Rectum (tissue), 1 donor: ENCODE results near the genes CHST10, TBC1D8 and RFX8.

DNA sequence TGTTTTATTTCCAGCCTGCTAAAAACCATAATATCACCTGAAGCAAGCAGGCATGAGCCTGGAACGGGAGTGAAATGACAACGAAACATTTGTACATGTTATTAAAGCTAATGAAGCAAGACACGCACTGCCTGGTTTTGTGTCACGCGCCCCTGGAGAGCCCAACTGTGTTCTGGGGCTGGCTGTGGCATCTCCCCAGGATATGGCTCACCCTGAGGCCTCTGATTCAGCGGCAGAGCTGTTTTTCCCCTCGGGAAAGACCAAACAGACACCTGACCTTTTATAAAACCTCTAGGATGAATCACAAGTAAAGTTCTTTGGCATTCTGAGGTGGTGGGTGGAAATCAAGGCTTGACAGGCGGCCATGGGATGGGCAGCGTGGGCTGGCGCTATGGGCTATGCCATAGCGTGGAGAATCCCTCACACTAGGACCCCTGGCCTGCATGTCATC lies 262.2 kb downstream of the AFF3 start:
- PRO-cap: no peak

DNA sequence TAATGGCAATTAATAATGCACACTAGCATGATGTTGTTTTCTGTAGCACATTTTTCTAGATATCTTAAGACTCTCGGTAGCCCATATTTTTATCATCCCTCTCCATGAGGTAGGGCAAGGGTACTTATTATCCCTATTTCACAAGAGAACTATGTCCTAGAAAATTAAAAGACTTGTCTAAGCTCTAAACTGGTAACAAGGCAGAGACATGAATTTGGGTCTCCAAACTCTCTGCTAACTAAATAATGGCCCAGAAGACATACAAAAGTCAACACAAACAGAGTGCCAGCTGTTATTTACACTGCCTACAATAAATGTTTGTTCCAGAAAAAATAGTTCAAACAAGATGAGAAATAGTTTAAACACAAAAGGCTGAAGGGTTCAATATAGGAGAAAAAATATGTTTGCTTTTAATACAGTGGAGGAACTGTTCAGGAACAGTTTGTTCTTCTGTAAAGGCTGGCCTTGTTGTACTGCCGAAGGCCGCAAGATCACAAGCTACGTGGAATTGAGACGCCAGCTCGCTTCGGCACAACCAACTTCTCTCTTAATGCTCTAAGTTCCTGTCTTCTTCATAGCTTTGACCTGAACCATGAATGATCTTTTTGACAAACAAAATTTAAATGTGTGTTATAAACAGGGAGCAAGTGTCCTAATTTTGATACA lies 74.6 kb downstream of the AFF3 start:
- PRO-cap: unidirectional peak, plus-strand start at position 496 of the sequence

- PRO-cap: no peak
Observed at GRCh38 chr2:100192242-100192884, 50.0 kb upstream of the AFF3 start.

- PRO-cap: no peak
Observed at GRCh38 chr2:100243309-100243509, 79.1 kb downstream of the LONRF2 start.

DNA sequence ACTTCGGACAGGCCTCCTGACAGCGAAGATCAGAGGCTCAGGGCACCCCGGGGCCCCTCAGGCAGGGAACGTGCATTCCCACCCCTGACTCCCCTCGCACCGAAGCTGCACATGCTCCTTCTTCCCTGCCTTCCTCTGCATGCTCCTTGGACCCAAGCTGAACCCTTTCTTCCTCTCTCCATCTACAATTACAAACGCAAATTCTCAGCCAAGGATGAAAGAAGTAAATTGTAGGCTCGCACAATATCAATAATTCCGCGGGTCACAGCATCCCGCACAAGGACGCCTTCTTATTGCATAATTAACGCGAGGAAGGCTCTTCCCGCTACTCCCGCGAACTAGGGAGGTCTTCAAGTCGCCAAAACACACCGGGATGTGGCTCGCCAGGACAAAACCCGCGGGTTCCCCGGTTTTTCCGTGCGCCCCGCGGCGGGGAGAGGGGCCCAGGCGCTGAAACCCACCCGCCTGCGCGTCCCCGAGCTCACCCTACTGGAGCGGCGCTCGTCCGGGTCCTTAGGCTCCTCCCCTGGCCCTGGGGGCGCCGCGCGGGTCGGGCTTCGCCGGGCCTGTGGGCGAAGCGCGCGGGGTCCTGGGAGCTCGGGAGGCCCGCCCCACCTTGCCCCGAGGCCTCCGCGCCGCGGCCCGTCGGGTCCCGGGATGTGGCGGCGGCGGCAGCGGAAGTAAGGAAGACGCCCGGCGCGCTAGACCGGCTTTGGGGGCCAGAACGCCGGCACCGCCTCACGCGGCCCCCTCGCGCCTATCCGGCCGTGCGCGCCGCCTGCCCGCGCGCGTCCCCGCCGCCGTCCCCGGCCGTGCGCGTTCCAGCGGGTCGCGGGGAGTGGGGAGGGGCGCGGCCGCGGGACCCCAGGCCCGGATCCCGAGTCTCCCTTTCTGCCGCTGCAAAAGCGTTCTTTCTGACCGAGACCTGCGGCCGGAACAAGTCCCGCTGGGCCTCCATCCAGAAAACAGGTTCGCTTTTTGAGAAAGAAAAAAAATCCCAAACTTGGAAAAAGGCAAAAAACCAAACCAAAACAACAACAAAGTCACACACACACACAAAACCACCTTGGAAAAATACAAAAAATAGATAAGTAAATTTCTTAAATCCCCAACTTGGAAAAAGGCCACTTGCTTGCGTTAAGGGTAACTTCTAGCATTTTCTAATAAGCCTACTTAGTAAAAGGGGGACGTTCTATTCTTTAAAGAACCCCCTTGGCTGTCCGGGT lies at the start of gene CHST10:
Gene CHST10 (minus strand): TSS at position 780 of the 1,226 bp plus-strand sequence.
- PRO-cap: bidirectional peak, plus-strand start at position 648 of the sequence, minus-strand start at position 488 of the sequence

- PRO-cap: unidirectional peak, plus-strand start at chr2:100818562; unidirectional peak, plus-strand start at chr2:100818737
Observed at GRCh38 chr2:100818440-100818921, 1.5 kb upstream of the NPAS2 start.

DNA sequence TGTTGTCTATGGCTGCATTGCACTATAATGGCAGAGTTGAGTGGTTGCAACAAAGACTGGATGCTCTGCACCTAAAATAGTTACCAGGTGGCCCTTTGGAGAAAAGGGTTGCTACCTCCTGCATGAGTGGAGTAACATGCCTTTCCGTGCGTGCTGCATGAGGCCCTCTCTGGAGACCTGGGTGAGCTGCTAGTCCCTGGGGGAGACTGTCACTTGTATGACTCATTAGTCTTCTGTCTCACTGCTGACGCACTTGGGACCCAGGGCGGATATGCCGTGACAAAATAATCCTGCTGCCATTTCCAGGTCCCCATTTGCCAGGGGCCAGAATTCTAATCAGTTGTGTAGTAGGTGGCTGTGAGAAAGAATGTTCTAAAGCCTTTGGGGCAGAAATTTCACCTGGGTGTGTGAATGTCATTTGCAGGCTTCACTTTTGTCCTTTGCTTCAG lies 73.9 kb downstream of the NPAS2 start:
- PRO-cap: no peak

GRCh38 chr2:100957939-100958520 lies 44.1 kb upstream of the RPL31 start:
- PRO-cap: no peak

- PRO-cap: bidirectional peak, plus-strand start at chr2:101065104, minus-strand start at chr2:101064962
Observed at GRCh38 chr2:101064844-101065892, 63.1 kb downstream of the RPL31 start.

DNA sequence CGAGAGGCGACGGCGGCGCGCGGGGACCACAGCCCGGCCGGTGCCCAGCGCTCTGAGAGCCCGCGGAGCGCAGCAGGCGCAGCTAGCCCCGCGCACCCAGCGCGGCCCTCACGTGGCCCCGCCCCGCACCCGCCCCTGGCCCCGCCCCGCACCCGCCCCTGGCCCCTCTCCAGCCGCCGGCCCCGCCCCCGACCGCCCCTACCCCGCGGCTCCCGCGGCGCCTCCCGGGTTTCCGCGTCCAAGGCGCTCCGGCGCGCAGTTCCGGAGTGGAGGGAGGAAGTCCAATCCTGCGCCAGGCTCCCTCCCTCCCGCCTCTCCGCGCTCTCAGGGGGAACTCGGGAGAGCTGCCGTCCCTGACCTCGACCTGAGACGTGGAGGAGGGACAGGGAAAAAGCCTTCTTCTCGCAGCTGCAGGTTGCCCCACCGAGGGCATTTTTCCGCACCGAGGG lies at the start of gene TBC1D8:
Gene TBC1D8 (minus strand): TSS at position 54 of the 449 bp plus-strand sequence.
- PRO-cap: bidirectional peak, plus-strand start at position 227 of the sequence, minus-strand start at position 110 of the sequence

DNA sequence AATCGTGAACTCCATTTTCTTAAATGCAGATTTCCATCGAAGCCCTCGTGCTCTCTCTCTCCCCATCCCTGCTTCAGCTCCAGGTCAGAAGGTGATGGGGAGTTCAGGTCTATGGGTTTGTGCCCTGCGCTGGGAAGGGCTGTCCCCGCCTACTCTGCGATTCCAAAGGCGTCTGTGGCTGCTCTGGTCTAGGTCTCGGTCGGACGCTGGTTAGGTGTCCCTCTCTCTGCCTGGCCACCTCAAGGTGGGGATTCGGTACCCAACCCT lies 856 bp downstream of the CREG2 start:
- PRO-cap: no peak

DNA sequence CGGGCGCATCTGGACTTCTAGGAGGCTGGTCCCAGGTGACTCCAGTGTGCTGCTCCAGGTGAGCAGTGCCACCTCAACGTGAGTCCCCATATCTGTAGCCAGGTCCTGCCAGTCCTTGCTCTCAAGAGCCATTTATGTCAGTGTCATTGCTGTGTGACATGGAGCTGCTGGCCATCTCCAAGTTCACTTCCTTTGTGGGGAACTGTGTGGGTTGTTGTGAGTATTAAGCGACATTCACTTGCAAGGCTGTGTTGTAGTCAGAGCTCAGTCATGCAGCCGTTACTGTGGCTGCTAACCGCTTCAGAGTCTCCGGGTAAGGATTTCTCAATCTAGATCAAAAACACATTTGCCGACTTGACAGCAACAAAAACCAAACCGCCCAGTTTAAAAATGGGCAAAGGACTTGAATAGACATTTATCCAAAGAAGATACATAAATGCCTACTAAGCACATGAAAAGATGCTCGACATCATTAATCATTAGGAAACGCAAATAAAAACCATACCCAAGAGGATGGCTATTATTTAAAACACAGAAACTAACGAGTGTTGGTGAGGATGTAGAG lies at the start of gene RFX8:
Gene RFX8 (minus strand): TSS at position 196 of the 565 bp plus-strand sequence.
- PRO-cap: unidirectional peak, plus-strand start at position 98 of the sequence; unidirectional peak, minus-strand start at position 194 of the sequence

DNA sequence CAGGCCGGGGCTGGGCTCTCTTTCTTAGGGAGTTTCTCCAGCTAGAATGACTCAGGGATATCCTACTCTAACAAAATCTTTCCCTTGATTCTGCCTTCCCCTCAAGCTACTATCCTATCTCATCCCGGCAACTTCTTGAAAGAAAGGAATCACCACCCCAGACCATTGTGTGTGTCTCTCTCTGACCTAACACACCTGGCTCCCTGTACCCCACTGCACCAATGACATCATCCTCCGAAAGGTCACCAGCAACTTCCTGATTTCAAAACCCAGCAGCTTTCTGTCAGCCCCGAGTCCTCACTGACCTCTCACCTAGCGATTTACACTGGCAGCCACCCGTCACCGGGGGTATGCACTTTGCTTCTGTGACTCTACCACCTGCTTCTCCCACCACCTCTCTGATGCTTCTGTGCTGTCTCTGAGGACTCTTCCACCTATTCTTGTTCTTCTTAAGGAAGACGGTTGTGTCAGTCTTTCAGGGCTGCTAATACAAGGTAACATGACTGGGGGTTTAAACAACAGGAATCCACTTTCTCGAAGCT lies 72.0 kb upstream of the MAP4K4 start:
- PRO-cap: no peak

DNA sequence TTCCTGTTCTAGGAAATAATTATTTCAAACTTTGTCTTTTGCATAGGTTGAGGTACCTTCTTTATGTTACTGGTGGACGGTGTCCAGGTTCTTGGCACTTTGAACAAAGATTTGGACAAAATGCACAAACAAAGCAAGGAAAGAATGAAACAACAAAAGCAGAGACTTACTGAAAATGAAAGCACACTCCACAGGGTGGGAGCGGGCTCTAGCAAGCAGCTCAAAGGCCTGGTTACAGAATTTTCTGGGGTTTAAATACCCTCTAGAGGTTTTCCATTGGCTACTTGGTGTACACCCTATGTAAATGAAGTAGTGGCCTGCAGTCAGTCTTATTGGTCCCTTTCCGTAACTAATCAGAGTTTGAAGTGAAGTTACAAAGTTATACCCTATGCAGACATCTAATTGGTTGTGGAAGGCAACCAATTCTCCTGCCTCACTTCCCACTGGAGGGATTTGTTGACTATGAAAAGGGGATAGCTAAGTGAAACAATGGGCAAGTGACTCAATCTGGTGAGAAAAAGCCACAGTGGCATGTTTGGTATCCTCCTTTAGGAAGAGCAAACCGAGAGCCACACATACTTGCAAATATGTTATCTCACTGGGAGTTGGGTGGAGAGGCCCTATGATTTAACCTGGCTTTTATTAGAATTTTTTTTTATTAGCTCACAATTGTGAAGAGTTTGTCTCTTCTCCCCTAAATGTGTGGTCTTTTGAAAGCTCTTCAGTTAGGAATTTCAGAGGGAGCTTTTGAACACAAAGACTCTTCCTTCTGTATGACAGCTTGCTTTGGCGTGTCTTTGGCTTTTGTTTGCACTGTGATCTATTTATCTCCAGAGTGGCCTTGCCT lies 69.4 kb downstream of the MAP4K4 start:
- PRO-cap: unidirectional peak, minus-strand start at position 228 of the sequence

GRCh38 chr2:101781625-101782248 lies 84.2 kb downstream of the MAP4K4 start:
- PRO-cap: no peak

- PRO-cap: no peak
Observed at GRCh38 chr2:101843963-101844681, 146.6 kb downstream of the MAP4K4 start.

- PRO-cap: bidirectional peak, plus-strand start at chr2:101987980, minus-strand start at chr2:101987942
Observed at GRCh38 chr2:101987692-101988130, 4.0 kb upstream of the IL1R2 start.

- PRO-cap: no peak
Observed at GRCh38 chr2:101991531-101991709, 340 bp upstream of the IL1R2 start.

GRCh38 chr2:101998628-101999780 lies 7.2 kb downstream of the IL1R2 start:
- PRO-cap: bidirectional peak, plus-strand start at chr2:101999410, minus-strand start at chr2:101999187; unidirectional peak, plus-strand start at chr2:101999717

DNA sequence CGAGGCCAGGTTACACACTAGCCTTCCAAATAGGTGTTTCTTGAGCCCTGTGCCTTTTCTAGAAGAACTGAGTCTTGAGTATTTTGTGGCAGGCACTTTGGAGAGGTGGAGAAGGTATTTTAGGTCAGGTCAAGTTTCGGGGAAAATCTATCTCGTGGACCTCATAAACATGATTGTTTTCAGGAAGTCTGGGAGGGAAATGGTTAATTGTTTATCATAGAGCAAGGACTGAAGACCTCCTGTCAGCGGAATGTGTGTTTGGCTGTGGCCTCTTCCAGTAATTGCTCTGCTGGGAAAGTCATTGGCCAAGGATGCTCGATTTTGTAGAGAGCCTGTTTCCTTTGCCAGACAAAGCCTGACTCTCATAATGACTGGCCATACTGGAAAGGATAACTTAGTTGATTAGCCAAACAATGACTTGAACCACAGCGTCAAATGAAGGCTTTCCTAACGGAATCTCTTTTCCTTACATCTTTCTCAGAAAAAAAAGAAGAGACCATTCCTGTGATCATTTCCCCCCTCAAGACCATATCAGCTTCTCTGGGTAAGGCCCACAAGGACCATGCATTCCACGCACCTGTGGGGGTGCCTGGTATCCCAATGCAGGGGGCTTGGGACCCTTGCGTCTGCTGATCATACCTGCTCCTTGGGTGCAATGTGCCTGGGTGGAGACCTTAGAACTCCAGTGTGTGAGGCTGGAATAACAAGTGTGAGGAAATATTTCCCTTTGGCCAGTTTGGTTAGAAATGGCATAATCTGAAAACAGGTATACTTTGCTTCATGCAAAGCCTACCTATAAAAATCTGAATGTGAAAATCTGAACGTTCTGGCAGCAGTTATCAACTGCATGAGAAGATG lies 30.2 kb downstream of the IL1R2 start:
- PRO-cap: no peak